GM06990 (cell line): Measurements from ENCODE around the genes TPD52L2, NPBWR2 and PCMTD2.

DNA sequence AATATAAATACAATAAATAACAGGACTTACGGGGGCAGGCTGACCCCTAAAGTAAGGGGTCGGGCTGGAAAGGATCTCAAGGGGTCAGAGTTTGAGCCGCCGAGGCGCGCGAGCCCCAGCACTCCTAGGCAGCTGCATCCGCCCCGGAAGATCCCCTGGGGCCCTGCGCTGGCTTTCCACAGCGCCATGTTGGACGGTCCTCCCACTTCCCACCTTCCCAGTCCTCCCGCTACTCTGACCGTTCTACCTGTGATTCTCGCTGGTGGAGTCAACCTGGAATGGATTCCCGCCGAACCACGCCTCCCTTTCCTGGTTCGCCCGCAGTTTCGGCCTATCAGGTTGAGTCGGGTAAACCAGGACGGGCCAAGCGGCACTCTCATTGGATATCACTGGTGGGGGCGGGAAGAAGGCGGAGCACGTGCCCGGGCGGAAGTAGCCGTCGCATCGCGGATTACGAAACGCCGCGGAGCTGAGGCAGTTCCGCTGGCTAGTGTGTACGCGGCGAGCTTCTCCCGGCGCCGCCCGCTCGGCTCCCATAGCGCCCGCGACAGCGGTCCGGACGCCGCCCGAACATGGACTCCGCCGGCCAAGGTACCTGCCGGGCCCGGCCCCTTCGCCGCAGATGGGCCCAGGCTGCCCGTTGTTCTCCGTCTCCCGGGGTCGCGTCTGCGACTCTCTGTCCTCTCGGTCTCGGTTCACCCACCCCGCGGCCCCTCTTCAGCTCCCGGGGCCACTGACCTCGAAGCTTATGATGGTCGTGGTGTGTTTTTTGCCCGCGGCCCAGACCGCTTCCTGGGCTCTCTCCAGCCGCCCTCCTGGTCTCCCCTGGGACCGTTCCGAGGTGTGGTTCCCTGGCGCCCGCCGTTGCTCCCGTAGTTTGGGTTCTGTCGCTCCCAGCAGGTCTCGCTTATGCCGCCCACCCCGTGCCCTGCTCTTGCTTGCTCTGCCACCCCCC, at the start of gene TPD52L2:
Gene TPD52L2 (plus strand): TSS at position 477 of the 955 bp plus-strand sequence.
- RRBS: 2% methylated on average over 35 of the region's 87 CpGs

DNA sequence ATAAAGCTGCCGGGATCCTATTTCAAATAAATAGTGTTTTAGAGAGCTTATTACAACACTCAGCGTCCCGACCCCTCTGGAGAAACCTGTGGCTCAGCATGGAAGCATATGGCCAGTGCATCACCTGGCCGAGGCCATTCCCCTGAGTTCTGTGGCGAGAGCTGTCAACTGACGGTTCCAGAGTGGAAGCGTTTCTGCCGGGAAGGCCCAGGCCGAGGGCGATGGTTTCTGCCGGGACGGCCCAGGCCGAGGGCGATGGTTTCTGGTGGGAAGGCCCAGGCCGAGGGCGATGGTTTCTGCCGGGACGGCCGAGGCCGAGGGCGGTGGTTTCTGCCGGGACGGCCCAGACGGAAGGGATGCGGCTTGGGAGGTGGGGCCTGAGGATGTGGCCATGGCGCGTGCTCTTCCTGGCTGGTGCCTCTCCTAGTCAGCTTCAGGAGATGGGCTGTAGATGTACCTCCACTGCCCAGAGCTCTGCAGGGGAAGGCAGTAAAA, 12.6 kb downstream of the TPD52L2 start:
- RRBS: 96% methylated on average over 7 of the region's 27 CpGs

GRCh38 chr20:63881773-63882358, 13.1 kb upstream of the DNAJC5 start:
- RRBS: no CpG with 5 or more reads among the region's 18 CpGs

DNA sequence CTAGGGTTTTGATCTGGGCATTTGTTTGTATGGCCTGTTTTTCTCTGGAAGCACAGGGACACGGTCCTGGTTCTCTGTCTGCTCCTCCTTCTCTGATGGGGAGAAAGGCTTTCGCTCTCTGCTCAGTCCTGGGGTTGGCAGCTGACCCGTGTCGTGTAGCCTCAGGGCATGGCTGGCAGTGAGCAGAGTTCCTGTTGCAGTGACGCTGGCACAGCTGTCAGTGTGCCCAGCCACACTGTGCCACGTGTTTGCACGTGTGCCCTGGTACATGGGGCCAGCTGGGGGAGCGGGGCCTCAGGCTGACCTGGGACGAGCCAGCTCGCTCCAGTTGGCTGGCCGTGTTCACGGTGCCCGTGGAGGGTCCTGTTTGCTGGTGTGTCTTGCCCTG, 10.4 kb upstream of the DNAJC5 start:
- RRBS: no CpG with 5 or more reads among the region's 13 CpGs

DNA sequence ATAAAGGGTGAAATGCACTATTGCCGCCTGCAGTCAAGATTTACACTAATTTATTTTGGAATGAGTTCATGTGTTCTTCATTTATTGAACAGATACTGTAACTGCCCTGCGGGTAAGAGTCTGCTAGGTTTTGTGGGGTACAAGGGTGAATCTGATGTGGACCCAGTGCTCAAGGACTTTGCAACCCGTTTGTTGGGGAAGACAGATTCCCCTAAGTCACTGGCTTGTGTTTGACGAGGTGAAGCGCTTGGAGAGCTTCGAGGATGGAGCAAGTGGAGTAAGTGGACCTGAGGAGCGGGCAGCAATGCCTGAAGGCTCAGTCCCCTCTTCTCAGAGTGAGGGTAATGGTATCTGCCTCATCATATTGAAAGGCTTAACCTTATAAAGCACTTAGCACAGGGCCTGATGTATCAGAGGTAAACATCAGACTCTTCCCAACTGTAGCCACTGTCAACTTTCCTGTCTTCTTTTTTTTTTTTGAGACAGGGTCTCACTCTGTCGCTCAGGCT, 2.4 kb upstream of the DNAJC5 start:
- RRBS: no CpG with 5 or more reads among the region's 8 CpGs

- RRBS: 8% methylated on average over 2 of the region's 37 CpGs
Measured at GRCh38 chr20:63894103-63894826, 661 bp upstream of the DNAJC5 start.

DNA sequence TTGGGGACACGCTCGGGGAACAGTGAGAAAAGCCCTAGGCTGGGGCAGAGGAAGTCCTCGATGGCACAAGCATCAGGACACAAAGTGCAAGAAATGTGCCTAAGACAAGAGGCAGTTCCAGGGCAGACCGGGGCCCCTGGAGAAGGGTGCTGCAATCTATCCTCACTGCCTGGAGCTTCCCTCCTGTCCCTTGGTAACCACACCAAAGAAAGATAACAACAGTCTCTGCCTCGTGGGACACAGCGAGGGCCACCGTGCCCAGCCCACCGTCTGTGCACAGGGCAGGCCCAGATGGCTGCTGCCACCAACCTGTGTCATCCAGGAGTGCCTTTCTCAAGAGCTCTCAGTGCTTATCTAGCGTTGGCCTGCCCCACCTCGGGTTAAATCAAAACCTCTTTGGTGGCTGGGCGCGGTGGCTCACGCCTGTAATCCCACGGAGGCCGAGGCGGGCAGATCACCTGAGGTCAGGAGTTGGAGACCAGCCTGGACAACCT, 1.6 kb downstream of the UCKL1 start:
- RRBS: no CpG with 5 or more reads among the region's 16 CpGs

GRCh38 chr20:64024182-64024734, 11.7 kb upstream of the C20orf204 start:
- RRBS: no CpG with 5 or more reads among the region's 9 CpGs

DNA sequence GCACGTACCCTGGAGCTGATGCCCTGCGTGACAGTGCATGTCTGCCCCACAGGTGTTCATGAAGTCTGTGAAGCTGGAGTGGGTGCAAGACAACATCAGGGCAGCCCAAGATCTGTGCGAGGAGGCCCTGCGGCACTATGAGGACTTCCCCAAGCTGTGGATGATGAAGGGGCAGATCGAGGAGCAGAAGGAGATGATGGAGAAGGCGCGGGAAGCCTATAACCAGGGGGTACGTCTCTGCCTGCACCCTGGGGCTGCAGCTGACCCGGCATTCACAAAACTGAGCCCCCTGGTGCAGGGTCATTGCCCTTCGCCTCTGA, 9.1 kb upstream of the C20orf204 start:
- RRBS: no CpG with 5 or more reads among the region's 10 CpGs

- RRBS: no CpG with 5 or more reads among the region's 13 CpGs
Measured at GRCh38 chr20:64066719-64067386, 3.9 kb downstream of the TCEA2 start.

DNA sequence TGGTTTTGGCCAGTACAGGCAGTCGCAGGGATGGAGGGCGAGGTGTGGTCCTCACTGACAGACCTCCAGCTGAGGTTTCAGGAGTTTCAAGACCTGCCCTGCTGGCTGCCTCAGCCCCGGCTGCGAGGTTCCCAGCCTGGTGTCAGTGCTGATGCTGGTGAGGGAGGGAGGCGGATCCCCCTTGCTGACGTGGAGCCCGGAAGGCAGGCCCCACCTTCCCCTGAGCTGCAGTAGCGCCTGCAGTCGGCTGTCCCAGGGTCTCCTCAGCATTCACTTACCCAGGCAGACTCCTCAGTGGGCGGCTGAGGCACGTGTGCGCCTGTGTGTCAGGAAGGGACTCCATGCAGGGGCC, at the start of gene NPBWR2:
Gene NPBWR2 (minus strand): TSS at position 156 of the 352 bp plus-strand sequence.
- RRBS: 4% methylated on average over 5 of the region's 12 CpGs

- RRBS: no CpG with 5 or more reads among the region's 30 CpGs
Measured at GRCh38 chr20:64160038-64161188, 3.8 kb upstream of the MYT1 start.

DNA sequence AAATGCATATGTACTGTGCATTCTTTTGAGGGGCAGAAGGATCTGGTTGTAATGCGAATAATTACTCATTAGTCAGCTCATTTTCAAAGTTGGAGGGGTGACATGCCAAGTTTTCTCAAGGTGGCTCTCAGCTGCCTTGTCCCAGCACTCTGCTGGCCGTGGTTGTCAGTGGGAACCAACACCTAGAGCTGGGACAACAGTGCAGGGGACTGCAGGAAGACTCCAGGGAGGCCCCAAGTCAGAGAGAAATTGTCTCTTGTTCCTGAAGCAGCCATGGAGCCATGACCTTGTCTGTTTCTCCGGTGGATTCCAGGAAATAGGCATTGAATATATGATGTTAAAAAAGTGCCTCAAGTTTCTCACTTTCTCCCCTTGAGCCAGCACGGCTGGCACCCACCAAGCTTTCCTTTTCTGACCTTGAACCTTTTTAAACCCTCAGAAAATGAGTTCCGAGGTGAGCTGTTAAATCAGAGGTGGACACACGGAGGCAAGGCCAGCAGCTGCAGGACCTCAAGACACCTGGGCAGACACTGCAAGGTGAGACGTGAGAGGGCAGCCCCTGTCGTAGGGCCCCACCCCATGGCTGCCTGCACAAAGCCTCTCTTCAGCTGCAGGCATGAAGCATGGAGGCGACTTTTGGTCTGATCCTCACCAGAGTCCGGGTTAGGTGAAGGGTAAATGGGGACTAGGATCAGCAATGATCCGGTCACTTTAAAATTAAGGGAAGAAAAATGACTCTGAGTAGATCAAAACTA, 25.5 kb downstream of the MYT1 start:
- RRBS: 32% methylated on average over 2 of the region's 11 CpGs

- RRBS: 2% methylated on average over 17 of the region's 87 CpGs
Measured at GRCh38 chr20:64254832-64255898, at the start of gene PCMTD2. Gene PCMTD2 (plus strand): TSS chr20:64255748.

GRCh38 chr20:64257116-64257684, 1.7 kb downstream of the PCMTD2 start:
- RRBS: no CpG with 5 or more reads among the region's 10 CpGs

GRCh38 chr20:64316427-64317175, 61.1 kb downstream of the PCMTD2 start:
- RRBS: 24% methylated on average over 13 of the region's 91 CpGs

GRCh38 chr20:64327757-64328643, 72.5 kb downstream of the PCMTD2 start:
- RRBS: no CpG with 5 or more reads among the region's 61 CpGs

- RRBS: no CpG with 5 or more reads among the region's 7 CpGs
Measured at GRCh38 chr20:64328644-64329143, 73.1 kb downstream of the PCMTD2 start.